Measurements from ENCODE around the genes SNRNP48 and GCNT2.

- PRO-cap: no peak
Measured at GRCh38 chr6:7579026-7579791, 10.8 kb upstream of the SNRNP48 start.

GRCh38 chr6:7579793-7580511 lies 10.0 kb upstream of the SNRNP48 start:
- PRO-cap: no peak

- PRO-cap: bidirectional peak, plus-strand start at chr6:7590247, minus-strand start at chr6:7590099
Measured at GRCh38 chr6:7589825-7590906, at the start of gene SNRNP48. Gene SNRNP48 (plus strand): TSS chr6:7590198.

DNA sequence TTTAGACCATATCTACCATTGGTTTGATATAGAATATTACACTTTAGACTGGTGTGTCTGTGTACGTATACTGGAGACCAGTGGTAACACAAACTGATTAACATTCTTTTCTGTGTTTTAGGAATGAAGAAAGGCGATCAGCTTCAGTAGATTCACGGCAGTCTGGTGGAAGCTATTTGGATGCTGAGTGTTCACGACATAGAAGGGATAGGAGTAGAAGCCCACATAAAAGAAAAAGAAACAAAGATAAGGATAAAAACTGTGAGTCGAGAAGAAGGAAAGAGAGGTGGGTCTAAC lies 15.9 kb downstream of the SNRNP48 start:
- PRO-cap: no peak

DNA sequence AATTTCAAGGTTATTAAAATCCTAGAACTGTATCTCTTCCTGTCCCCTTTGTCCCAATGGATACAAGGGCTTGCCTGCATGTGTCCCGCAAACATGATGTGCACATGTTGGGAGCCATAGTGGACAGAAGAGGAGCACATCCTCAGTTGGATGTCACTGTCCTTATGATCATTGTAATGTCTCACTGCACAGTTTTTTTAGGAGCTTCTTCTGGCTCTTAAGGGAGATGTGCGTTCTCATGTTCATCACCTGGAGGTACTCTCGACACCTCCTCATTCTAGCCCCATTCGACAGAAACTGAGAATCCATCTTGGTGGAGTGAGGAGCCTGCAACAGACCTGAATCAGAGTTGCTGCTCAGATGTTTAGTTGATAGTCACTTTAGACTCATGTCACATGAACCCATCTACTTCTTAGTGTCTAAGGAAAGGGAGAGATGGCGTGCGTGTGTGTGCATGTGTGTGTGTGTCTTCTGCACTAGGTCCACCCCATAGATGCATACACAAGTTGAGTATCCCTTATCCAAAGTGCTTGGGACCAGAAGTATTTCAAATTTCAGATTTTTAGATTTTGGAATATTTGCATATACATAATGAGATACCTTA lies 2.3 kb upstream of the BMP6 start:
- PRO-cap: no peak

DNA sequence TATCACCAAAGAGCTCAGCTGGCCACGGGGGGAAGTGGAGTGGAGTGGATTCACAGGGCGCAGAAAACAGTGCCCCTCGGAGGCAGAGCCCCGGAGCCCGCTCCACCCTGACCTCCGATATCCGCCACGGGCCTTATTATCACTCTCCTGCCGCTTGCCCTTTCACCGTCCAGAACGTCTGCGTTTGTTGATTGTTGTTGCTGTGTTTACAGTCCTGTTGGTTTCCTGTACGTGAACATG lies 9.1 kb downstream of the BMP6 start:
- PRO-cap: no peak

- PRO-cap: bidirectional peak, plus-strand start at chr6:7910176, minus-strand start at chr6:7910089
Measured at GRCh38 chr6:7909149-7910296, 1.1 kb downstream of the TXNDC5 start.

- PRO-cap: no peak
Measured at GRCh38 chr6:7996536-7996986, 67.6 kb downstream of the BLOC1S5 start.

- PRO-cap: no peak
Measured at GRCh38 chr6:8100253-8100790, 2.0 kb downstream of the EEF1E1 start.

DNA sequence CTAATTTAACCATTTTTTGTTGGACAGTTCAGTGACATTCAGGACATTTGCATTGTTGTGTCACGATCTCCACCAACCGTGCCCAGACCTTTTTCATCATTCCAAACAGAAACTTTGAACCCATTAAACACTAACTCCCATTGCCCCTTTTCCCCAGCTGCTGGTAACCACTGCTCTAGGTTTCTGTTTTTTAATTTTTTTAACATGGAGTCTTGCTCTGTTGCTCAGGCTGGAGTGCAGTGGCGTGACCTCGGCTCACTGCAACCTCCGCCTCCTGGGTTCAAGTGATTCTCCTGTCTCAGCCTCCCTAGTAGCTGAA lies 241.3 kb upstream of the SLC35B3 start:
- PRO-cap: no peak

DNA sequence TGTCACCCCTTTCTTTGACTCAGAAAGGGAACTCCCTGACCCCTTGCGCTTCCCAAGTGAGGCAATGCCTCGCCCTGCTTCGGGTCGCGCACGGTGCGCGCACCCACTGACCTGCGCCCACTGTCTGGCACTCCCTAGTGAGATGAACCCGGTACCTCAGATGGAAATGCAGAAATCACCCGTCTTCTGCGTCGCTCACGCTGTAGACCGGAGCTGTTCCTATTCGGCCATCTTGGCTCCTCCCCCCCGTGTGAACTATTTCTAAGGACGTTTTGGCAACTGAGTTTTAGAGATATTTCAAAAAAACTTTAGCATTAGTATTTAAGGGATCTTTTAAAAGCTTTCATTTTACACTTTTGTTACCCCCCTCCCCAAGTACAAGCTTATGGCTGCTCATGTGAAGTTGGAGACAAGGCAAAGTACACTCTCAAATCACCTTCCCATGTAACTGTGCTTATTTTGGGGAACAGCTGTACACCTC lies 341.0 kb upstream of the SLC35B3 start:
- PRO-cap: no peak

- PRO-cap: no peak
Measured at GRCh38 chr6:8905840-8906330, 470.5 kb upstream of the SLC35B3 start.

- PRO-cap: unidirectional peak, minus-strand start at chr6:9385524
Measured at GRCh38 chr6:9385474-9385673, 950.0 kb upstream of the SLC35B3 start.

DNA sequence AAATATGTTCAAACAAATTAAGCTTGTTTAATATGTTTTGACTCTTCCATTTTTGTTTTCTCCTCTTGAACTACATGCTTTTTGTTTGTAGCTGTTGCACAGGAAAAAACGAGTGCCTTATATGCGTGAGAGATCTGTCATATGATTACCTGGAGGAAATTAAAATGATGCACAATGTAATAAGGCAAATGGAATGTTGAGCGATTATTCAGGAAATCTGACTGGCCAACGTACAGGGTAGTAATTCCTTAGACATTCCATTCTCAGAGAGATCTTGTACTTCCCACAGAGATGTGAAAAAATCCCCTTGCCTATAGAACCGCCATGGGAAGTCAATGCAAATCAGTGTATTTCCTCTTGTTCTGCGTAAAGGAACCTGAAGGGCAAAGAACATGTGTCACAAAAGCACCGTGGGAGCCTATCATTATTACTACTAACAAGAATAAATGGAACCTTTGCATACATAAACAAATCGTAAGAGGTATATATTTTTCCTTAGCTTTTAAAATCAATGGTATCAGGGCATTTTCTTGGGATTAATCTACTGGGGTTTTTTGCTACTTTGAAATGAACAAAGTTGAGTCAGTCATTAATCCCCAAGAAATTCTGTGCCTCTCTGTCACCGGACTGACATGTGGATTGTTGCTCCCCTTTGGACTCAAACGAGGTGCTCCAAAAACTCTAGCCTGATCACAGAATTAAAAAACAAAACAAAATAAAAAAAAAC lies 911.4 kb downstream of the TFAP2A start:
- PRO-cap: no peak

DNA sequence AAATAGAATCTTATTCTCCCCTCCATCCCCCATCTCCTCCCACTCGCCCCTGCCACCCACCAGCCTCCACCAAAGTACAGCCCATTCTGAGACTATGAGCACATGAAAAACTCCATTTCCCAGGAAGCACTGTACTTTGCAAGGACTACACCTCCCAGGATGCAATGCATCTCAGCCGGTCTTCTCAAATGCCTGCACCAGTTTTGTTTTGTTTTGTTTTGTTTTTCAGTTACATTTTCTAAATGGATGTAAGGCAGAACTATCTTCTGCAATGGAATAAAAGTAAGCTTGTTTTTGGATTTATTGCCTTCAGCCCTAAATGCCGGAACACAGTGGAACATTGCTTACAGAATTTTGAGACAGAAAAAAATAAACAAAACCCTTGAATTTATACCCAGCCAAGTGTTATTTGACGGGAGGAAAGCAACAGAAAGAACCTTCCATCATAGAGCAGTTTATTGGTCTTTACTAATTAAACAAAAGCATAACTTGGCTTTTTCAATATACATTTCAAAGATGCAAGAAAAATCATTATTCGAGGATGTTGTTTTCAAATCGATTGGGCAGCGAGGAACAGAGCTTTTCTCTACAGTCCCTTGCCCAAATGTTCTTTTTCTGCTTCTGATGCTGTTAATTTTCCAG lies 267.8 kb downstream of the TFAP2A start:
- PRO-cap: unidirectional peak, plus-strand start at position 169 of the sequence

GRCh38 chr6:10409016-10410044 lies 5.5 kb downstream of the TFAP2A start:
- PRO-cap: no peak

- PRO-cap: no peak
Measured at GRCh38 chr6:10411398-10411912, 3.4 kb downstream of the TFAP2A start.

GRCh38 chr6:10420461-10420923 lies 5.6 kb upstream of the TFAP2A start:
- PRO-cap: no peak

DNA sequence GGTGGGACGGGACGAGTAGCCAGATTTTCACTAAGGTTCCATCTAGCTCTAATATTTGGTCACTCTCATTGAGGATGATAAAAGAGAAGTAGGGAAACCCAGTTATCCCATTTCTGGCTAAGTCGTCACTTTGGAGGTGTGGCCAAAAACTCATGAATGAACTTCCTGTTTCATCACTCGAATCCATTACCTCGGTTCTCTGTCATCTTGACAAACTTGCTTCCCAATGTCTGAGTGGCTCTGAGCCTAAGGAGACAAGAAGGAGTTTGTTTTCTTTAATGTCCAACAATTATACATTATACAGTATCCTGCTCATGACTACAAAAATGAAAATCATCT lies 15.2 kb upstream of the TFAP2A start:
- PRO-cap: no peak

DNA sequence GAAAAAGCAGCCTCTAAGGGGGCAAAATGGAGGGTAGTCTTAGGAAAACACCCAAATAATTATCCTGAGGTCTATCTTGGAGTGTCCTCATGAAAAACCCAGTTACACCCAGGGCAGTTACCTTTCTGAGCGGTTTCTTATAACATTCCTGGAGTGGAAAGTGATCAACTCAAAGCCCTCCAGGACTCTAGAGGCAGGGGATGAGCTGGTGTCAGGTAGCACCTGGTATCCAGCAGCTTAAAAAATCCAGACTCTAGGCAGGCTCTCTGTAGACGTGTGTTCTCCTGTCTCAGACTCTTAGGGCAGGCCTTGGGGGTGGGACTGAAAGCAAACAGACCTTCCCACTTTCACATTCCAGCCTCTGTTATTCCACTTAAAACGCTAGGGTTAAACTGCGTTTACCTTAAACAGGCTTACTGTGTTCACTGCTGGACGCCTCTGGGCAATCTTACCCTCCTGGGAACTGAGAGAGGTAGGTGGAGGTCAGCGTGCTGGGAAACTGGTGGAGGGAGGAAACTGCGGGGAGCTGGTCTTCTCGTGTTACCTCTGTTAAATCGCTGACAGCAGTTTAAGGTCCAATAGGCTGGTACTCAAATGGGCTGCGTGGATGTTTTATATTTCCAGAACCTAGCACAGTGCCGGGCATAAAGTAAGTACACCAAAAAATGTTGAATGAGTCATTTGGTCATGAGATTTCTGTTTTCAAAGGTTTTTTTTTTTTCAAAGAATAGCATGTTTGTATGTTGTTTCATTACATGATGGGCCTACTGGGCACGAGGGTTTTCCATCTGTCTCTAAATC lies at the start of gene GCNT2:
TSS of gene GCNT2 (plus strand) at position 406 of the 801 bp plus-strand sequence.
- PRO-cap: no peak